ENCODE measurements around a stretch of chr2.

- RRBS, result no CpG with 5 or more reads among the region's 9 CpGs
Measured at GRCh38 chr2:234468468-234469153, 28.3 kb downstream of the ARL4C start.

GRCh38 chr2:234770468-234771103, 181.2 kb upstream of the SH3BP4 start:
- RRBS, result no CpG with 5 or more reads among the region's 4 CpGs

DNA sequence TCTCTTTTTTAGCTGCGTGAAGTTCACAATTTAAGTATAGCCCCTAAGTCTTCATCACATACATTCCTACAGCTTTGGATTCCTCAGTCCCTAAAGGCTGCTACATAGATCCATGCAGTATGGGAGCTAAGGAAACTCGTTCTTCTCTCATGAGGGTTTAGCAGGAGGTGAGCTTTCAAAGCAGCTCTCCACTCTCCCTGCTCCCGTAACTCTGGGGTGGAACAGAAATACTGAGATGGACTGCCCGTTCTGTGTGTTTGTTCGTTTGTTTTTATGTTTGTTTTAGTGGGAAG, 156.6 kb upstream of the SH3BP4 start:
- RRBS, result no CpG with 5 or more reads among the region's 5 CpGs

- RRBS, result no CpG with 5 or more reads among the region's 6 CpGs
Measured at GRCh38 chr2:234847091-234847546, 104.7 kb upstream of the SH3BP4 start.

DNA sequence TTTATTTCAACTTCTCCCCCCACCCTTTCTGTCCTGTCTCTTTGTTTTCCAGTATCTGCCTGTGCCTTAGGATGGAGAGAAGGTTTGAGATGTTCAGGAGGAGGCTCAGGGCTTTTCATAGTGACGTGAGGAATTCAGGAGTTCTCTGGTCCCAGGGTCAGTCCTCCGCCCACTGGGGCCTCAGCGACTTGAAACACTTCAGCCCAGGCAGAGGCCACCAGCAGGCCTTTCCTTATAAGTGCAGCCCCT, 44.5 kb downstream of the SH3BP4 start:
- RRBS, result no CpG with 5 or more reads among the region's 3 CpGs

DNA sequence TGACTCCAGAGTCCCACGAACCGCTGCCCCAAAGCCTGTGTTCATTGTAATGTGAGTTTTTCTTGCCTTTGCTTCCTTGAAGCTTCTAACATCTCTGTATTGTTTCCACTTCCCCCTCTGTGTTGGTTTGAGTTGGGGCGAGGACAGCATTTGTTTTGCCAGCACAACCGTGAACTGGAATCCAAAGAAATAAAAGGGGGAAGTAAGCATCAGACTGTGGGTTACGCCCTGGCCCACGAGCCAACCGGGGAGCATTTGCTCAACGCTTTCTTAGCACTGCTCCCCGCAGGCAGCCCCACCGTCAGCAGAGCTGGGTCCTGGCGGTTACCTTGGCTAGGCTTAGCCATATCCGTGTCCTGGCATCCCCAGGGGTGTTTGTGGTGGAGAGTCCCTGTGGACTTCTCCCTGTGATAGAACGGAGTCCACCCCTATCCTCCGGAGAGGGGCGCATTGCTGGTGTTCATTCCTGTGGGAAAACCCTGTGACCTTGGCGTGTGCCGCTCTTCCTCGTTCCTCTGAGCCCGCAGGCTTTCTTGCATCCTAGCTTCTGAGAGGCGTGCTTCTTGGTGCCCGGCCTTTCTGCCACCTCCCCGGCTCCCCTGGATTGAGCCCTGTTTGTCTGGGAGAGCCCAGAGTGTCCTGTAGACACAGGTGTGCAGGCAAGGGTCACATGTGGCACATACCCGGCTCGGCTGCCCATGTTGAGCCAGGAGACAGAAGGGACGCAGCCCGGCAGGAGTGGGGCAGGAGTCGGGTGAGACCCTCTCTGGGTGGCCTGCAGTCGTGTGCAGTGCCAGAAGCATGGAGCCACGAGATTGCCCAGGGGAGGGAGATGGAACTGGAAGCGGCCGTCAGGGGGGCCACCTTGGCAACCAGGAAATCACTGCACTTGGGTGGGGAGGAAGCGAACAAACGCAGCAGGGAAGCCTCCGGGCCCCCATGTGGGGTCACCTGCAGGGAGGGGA, 92.5 kb downstream of the SH3BP4 start:
- RRBS, result 93% methylated on average over 5 of the region's 34 CpGs

DNA sequence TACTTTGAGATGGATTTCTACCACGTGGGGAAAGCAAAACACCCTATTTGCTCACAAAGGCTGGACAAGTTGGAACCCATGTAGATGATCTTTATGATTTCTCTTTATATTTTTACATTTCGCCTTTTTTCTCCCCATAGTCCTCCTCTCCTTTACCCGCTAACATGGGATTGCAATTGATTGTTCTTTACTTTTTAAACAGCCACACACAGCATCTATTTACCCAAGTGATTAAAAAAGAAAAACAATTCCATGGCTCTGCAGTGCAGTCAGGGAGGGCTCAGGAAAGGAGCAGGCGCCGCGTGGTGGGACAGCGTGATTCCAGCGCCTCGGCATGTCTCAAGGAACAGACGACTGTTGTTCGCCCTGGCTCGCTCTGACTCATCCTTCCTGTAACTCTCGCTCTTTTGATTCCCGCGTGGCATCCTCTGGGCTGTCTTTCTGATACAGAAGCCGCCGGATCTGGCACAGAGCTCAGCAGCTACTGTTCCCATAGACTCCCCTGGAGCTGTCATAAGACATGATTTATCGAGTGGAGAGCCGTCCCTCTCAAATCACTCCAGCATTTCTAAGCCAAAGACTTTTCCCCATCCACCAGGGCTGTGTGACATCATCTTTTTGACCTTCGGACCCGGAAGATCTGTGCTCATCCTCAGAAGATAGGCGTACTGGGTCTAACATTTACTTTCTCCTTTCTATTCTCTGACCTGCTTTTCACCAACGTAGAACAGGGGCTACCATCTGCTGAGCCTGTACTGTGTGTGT, 230.3 kb upstream of the AGAP1 start:
- RRBS, result no CpG with 5 or more reads among the region's 23 CpGs

GRCh38 chr2:235343381-235343723, 150.5 kb upstream of the AGAP1 start:
- RRBS, result no CpG with 5 or more reads among the region's 5 CpGs

DNA sequence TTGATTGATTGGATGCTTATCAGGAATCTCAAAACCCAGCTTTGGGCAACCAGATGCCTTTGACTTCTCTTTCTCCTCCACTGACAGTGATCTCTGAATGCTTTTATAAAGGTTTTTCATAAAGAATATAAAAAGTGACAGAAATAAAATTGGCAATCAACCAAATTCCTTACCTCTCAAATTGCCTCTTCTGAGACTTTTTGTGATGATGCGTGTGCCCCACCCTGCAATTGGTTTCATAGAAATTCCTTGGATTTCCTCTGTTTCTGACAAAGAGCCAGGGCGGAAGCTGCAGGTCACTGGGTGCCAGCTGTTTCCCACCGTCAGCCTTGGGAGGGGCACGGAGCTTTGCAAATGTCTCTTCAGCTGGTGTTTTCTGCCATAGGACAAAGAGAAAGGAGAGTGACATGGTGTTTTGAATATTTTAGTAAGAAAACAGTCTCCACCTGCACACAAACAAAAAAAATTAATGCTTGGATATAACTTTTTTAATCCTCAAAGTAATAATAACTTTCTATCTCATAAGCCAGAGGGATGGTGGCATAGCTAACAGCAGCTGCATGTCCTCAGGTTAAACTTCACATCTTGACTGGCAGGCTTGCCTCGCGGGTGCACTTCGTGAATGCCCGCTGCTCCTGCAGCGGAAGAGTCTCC, 24.5 kb downstream of the AGAP1 start:
- RRBS, result no CpG with 5 or more reads among the region's 9 CpGs

DNA sequence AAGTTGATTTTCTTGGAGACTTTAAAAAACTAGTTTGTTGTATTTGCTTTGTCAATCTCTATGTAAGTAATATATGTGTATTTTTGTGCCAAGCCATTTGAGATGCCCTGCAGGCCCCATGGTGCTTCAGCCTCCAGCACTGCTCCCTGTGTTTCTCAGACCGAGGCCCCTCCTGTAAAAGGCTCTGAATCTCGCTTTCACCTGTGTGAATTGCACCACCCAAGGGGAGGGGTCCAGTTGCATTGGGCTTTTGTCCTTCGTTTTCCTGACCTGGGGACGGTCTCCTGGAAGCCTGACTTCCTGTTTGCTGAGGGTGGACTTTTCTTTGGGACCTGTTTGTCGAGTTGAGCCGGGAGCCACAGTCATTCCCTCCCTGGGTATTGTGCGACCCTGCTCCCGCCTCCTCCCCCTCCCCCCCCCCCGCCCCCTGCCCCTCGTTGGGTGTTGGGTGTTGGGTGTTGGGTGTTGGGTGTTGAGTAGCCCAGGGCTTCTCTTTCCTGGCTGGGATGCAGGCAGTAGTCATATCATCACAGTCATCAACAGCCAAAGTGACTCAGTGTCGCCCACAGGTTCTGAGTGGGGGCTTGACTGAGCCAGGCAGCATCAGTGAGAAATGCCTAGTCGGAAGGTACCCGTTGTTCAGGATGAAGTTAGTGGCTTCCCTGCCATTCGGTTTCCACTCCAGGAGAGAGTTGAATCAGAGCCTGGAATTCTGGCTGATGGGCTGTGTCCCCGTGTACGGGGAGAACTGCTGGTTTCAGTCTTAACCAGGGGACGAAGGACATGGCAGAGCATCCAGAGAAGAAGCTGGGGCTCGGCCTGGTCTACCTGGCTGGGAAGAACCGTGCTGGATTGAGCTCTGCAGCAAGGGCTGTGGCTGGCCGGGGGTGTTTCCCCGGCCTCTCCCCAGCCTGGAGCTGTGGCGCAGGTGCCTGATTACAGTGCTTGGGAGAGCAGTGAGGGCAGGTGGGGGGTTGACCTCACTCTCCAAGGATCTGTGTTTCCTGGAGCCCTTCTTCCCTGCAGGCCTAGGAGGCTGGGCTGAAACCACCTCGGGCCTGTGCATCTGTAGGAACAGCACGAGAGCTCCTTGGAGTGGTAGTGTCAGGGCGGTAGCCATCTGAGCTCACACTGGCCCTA, 49.2 kb downstream of the AGAP1 start:
- RRBS, result no CpG with 5 or more reads among the region's 25 CpGs

DNA sequence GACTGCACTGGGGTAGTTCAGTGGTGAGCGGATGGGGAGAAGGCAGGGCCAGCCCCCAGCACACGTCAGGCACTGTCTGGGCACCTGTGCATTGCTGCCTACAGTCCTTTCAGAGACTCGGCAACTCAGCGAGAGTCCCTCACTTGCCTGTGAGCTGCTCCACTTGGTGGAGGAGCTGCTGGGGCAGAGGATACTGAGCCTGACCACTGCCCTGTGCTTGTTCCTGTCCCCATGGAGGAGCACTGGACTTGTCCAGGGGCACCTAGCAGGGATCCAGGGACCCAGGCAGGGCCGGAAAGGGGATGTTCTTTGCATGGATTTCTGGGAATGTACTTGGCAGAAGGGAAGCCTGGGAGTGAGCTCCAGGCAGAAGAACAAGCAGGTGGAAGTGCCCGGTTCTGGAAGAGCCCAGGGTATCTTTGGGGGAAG, 134.3 kb downstream of the AGAP1 start:
- RRBS, result 70% methylated on average over 2 of the region's 6 CpGs

DNA sequence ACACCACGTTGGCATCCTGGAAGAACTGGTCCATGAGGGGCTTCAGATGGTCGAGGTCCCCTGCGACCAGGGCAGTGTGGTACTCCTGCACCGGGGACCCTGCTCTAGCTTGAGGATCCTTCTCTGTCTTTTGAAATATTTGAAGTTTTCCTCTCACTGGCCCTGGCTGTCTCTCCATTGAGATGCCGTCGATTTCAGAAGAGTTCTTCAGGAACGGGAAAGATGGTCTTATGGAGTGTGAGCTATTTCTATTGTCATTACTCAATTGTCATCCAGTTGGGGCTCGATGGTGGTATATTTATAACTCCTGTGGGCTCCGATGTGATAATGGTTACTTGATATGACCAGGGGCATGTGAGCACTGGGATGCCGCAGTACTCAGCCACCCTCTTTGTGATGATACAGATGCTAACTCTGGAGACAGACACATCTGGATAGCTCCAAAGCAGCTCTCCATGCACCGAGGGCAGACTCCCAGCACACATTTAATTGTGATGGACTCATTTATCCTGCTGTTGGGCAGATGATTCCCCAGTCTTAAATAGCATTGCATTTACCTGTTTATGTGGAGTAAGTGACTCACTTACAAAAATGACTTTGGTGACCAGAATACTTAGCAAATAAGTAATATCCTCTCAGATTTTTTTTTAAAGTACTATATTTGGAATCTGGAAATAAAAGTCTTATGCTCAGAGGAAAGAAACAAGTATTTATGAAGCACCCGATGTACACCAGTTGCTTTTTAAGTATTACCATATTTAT, 22.7 kb downstream of the ASB18 start:
- RRBS, result no CpG with 5 or more reads among the region's 12 CpGs

GRCh38 chr2:236572243-236573045, 2.8 kb downstream of the ACKR3 start:
- RRBS, result no CpG with 5 or more reads among the region's 14 CpGs

- RRBS, result no CpG with 5 or more reads among the region's 9 CpGs
Measured at GRCh38 chr2:236574306-236574881, 4.8 kb downstream of the ACKR3 start.

DNA sequence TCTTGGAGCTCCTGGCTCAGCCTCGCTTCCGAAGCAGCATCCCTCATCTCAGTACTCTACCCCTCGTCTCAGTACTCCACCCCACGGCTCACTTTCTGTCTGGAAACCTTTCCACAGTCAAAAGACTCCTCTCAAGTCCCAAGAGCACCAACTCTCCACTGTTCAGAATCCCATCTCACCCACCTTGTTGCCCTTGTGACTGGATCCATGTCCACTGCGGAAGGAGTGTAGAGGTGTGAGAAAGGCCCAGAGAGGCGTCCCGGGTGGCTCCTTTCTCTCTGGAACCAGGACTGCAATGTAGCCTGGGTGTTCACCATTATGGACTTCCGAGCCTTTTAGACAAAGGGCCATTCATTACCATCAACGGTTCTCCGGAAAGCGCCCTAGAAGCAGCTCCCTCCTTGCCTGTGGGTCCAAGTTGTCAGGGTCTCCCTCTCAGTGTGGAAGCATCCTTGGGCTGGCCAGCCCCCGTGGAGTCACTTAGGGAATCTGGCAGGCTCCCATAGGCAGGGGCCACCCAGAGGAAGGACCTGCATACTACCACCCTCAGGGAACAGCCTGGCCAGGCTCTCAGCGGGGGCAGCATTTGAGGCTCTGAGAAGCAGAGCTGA, 56.6 kb downstream of the ACKR3 start:
- RRBS, result 89% methylated on average over 3 of the region's 13 CpGs

DNA sequence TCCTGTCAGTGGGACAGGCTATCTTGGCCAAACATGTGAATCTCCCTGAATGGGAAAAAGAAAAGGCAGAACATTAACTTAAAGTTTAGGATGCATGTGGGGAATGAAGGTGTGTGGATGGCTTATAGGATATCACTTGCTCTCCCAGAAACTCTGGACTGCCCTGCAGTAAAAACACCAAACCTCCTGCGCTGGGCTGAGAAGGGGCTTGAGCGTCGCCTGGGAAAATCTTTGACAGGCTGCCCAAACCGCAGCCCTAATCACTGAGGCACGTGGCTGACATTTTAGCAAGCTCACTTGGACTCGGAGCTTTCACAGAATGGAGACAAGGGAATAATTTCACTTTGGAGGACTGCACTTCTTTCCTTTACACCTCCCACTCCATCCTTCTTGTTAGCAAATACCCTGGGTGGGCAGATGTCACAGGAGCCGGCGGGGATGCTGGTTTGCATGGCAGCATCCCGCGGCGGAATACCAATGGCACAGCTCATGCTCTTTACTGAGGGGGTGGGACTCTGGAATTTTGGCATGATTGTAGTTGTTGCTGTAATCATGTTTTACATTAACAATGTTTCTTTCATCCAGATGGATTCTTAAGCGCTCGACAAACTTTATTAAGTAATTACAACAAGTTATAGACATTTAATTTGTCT, 94.0 kb downstream of the ACKR3 start:
- RRBS, result no CpG with 5 or more reads among the region's 13 CpGs

- RRBS, result no CpG with 5 or more reads among the region's 3 CpGs
Measured at GRCh38 chr2:236998112-236998820, 87.4 kb upstream of the COPS8 start.

GRCh38 chr2:237122331-237122693, 36.6 kb downstream of the COPS8 start:
- RRBS, result no CpG with 5 or more reads among the region's 5 CpGs

GRCh38 chr2:237155875-237156362, 70.2 kb downstream of the COPS8 start:
- RRBS, result no CpG with 5 or more reads among the region's 7 CpGs

DNA sequence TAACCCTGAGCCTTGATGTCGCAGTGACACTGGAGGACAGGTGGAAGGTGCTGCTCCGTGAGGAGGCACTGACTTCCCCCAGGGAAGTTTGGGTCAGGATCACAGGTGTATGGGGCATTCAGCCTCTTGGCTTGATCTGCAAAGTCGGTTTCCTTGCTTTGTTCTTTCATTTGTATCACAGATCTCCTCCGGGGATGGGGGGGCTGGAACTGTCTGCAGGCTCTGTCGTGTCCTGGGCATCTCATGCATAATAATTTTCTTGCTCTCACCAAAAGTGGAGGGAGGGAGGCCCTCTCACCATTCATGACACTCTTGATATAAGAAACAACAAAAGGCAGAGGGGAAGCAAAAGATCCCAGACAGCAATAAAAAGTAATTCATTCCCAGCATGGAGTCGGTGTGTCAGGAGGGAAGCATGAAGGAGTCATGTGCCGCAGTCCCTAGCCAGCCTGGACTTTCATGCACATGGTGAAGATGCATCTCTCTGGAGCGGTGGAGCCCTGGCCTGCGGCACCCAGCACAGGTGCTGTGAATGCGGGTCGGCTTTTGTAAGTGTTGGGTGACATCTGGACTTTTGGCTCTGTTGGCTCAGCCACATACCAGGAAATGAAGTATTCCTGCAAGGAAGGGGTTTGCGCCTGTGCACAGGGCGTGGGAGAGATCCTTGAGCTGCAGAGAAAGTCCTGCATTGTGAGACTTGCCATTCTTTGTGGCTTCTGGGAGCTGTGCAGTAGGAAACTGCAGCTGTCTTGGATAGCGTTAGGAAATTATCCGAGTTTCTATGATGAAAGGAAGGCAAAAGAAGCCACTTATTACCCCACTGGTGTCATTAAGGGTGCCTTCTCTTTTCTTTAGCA, 119.3 kb downstream of the COPS8 start:
- RRBS, result no CpG with 5 or more reads among the region's 15 CpGs